ENCODE measurements around the gene PTBP3.

GRCh38 chr9:111586294-111586682, 13.2 kb downstream of the PTGR1 start:
- PRO-cap, 4 experiments, result no peak in any of the 4 experiments
- RAMPAGE, long total RNA, 4 experiments, result no peak in any of the 4 experiments

DNA sequence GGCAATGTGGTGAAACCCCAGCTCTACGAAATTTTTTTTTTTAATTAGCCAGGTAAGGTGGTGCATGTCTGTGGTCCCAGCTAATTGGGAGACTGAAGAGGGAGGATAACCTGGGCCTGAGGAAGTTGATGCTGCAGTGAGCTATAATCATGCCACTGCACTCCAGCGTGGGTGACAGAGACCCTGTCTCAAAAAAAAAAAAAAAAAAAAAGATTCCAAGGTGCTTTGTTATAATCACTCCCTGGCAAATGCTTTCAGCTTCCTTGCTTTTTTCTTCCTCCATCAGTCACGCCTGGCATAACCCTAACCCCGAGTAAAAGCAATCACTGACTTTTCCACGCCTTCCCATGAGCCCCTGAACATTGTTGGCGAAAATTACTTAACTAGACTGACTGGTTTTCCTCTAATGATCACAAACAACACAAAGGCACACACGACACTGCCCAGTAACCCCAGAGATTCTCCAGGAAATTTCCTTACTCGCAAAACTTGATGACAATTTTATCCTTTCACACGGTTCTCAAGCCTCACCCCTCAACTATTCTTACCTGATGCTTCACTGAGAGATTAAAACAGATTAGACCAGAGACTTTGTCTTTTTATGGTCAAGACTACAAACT, 11.3 kb upstream of the PTGR1 start:
- PRO-cap, 4 experiments, result no peak in any of the 4 experiments
- RAMPAGE, long total RNA, 4 experiments, result no peak in any of the 4 experiments

GRCh38 chr9:111613363-111613881, 14.0 kb upstream of the PTGR1 start:
- PRO-cap, 4 experiments, result no peak in any of the 4 experiments
- RAMPAGE, long total RNA, 4 experiments, result no peak in any of the 4 experiments

DNA sequence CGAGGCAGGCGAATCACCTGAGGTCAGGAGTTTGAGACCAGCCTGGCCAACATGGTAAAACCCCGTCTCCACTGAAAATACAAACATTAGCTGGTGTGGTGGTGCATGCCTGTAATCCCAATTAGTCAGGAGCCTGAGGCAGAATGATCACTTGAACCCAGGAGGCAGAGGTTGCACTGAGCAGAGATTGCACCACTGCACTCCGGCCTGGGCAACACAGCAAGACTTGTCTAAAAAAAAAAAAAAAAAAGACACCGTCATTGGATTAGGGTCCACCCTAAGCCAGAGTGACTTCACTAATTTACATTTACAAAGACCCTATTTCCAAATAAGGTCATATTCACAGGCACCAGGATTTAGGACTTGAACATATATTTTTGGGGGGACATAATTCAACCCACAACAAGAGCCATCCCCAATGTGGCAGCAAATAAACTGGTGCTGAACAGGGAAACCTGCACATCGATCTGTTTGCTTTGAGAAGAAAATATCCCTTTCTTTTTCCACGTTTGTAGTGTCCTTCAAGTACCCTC, 3.8 kb upstream of the DNAJC25 start:
- PRO-cap, 4 experiments, result no peak in any of the 4 experiments
- RAMPAGE, long total RNA, 4 experiments, result no peak in any of the 4 experiments

GRCh38 chr9:111662900-111663753, 1.7 kb downstream of the GNG10 start:
- PRO-cap, 4 experiments, result no peak in any of the 4 experiments
- RAMPAGE, long total RNA, 4 experiments, result no peak in any of the 4 experiments

GRCh38 chr9:111760119-111760416, 34.7 kb downstream of the SHOC1 start:
- PRO-cap, 4 experiments, result no peak in any of the 4 experiments
- RAMPAGE, long total RNA, 4 experiments, result no peak in any of the 4 experiments

DNA sequence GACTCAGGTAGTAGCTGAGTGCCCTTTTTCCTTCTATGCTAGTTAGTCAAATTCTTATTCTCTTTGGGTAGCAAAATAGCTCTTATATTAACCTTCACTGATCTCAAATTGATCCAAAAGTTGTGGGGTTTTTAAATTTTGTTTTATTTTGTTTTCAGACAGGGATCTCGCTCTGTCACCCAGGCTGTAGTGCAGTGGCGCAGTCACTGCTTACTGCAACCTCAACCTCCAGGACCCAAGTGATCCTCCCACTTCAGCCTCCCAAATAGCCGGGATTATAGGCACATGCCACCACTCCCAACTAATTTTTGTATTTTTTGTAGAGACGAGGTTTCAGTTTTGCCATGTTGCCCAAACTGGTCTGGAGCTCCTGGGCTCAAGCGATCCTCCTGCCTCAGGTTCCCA, 40.6 kb upstream of the UGCG start:
- PRO-cap, 4 experiments, result no peak in any of the 4 experiments
- RAMPAGE, long total RNA, 4 experiments, result no peak in any of the 4 experiments

- PRO-cap, 4 experiments, result no peak in any of the 4 experiments
- RAMPAGE, long total RNA, 4 experiments, result no peak in any of the 4 experiments
Observed at GRCh38 chr9:111891851-111892333, 4.7 kb upstream of the UGCG start.

DNA sequence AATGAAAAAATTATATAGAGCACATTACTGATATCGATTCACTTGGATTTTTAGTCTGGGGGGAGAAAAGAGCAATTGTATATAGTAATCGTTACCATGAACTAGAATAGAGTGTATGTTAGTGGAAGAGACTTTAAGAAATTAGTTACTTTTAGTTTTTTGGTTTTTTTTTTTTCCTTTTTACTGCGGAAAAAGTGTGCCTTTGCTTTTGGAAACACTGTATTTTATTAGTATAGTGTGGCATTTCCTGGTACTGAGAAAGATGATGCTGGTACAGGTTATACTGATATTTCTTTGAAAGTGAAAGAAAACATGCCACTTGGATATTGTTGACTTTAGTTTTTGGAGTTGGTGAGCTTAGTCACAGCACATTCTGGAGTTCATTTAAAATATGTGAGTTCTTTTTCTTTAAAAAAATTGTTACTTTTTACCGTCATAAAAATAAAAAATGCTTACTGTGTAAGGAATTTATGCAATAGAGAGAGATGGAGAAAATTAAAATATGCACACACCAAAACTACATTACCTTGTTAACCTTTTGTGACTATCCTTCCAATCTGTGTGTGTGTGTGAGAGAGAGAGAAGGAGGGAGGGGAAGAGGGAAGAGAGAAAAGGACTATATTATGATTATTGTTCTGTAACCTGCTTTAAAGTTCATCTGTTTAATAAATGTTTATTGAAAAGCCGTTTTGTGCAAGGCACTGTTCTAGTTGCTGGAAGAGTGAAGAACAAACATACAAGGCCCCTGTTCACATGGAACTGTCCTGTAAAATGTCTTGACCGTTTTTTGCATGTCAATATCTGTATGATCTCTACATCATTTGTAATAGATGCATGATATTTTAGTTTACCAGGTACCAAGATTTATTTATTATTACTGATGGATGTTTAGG, 1.9 kb downstream of the UGCG start:
- PRO-cap, 4 experiments, result peak in 2 of 4 experiments; most common plus-strand start position 338 of the sequence (in 1); most common minus-strand start position 761 of the sequence (in 2)
- RAMPAGE, long total RNA, 4 experiments, result no peak in any of the 4 experiments

DNA sequence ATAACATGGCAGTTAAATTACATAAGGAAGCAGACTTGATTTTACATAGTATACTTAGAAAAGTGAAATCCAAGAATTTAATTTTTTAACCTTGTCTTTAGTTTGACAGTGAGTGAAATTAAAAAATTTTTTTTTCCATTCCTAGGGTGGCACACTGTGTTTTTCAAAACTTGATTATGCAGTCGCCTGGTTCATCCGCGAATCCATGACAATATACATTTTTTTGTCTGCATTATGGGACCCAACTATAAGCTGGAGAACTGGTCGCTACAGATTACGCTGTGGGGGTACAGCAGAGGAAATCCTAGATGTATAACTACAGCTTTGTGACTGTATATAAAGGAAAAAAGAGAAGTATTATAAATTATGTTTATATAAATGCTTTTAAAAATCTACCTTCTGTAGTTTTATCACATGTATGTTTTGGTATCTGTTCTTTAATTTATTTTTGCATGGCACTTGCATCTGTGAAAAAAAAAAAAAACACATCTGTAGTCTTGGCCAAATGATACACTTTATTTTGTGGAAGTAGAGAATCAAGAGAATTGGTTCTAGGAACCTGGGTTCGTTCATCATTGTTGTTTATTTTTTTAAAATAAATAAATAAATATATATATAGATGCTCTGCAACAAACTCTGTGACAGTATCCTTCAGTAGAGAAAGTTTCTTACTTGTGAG, 36.2 kb downstream of the UGCG start:
- PRO-cap, 4 experiments, result no peak in any of the 4 experiments
- RAMPAGE, long total RNA, 4 experiments, result no peak in any of the 4 experiments

DNA sequence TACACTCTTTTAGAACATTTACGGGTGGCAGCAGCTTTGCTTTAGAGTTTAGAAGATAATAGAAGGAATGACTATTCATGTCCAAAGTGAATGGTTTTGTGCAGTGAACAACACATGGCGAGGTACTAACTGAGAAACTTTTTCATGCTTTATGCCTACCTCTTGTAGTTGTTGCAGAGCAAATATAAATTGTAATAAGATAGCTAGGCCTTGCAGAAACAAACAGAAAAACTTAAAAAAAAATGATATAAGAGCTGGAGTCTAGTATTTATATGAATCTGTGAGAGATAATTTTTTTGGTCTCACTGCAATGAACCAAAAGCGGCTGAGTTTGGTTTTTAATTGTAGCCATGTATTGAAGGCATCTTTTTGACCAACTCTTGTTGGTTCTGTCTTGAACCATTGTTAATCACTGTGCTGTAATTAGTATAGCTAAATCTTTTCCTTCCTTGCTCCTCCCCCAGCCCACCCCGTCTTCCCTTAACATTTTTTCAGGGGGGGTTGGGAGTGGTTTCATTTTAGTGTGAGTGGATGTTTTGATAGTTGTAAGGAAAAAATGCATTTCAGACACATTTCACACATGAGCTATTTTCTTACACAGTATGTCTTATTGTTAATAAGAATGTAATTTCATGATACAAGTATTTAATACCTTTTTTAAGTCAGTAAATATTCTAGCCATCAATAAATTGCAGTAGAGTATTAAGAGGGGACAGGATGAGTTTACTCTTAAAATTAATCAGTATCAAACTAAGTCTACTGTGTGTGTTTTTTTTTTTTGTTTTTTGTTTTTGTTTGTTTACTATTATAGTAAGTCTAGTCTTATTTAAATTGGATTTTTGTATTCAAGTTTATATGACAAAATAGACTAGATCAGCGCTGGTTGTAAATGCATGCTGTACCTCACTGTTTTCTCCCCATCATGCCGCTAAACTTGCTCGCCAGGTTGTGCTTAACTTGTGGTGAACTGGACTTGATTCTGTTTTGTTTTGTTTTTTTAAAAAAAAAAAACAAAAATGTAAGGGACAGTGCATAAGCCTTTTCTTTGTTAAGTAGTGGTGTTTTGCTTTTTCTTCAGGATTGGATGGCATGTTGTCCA, 37.1 kb downstream of the UGCG start:
- PRO-cap, 4 experiments, result no peak in any of the 4 experiments
- RAMPAGE, long total RNA, 4 experiments, result no peak in any of the 4 experiments

DNA sequence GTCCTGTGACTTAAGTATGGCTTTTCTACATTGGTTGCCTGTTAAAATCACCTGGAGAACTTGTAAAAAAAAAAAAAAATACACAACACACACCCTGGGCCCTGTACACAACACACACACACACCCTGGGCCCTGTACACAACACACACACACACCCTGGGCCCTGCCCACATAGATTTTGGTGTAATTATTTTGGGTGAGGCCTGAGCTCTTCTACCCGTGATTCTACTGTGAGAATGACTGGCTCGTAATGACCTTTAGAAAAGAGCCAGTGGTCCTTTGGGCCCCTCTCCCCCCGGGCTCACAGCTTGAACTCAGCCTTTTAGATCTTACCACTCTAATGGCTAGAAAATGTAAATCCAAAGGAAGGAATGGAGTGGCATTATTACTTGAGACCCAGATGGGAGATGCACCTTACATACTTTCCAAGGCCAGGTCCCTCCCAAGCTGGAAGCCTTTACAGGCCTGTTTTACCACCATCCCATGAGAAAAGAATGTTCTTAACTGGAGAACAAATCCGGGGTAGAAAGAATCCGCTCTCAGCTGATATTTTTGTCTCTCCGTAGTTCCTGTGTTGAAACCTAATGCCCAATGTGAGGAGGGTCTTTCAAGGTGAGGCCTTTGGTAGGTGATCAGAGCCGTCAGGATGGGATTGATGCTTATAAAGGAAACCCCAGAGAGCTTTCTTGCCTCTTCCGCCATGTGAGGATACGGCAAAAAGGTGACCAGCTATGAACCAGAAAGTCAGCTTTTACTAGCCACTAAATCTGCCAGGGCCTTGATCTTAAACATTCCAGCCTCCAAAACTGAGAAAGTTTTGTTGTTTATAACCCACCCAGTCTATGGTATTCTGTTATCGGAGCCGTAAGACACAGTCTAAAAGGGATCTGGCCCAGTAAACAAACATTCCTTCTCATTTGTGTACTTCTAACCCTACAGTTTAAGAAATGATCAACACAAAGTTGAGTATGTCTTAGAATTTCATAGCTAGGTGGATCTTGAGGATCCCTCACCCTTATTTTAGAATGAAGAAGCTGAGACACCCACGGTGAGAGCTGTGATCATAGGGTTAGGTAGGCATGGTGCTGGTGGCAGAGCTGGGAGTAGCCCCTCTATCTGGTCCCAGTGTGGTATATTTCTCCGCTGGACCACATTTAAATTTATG, 39.3 kb downstream of the UGCG start:
- PRO-cap, 4 experiments, result no peak in any of the 4 experiments
- RAMPAGE, long total RNA, 4 experiments, result no peak in any of the 4 experiments

GRCh38 chr9:112041579-112042386, 133.3 kb downstream of the SUSD1 start:
- PRO-cap, 4 experiments, result no peak in any of the 4 experiments
- RAMPAGE, long total RNA, 4 experiments, result no peak in any of the 4 experiments

- PRO-cap, 4 experiments, result no peak in any of the 4 experiments
- RAMPAGE, long total RNA, 4 experiments, result no peak in any of the 4 experiments
Observed at GRCh38 chr9:112072891-112073275, 102.2 kb downstream of the SUSD1 start.

- PRO-cap, 4 experiments, result no peak in any of the 4 experiments
- RAMPAGE, long total RNA, 4 experiments, result no peak in any of the 4 experiments
Observed at GRCh38 chr9:112175597-112175863, 433 bp upstream of the SUSD1 start.

DNA sequence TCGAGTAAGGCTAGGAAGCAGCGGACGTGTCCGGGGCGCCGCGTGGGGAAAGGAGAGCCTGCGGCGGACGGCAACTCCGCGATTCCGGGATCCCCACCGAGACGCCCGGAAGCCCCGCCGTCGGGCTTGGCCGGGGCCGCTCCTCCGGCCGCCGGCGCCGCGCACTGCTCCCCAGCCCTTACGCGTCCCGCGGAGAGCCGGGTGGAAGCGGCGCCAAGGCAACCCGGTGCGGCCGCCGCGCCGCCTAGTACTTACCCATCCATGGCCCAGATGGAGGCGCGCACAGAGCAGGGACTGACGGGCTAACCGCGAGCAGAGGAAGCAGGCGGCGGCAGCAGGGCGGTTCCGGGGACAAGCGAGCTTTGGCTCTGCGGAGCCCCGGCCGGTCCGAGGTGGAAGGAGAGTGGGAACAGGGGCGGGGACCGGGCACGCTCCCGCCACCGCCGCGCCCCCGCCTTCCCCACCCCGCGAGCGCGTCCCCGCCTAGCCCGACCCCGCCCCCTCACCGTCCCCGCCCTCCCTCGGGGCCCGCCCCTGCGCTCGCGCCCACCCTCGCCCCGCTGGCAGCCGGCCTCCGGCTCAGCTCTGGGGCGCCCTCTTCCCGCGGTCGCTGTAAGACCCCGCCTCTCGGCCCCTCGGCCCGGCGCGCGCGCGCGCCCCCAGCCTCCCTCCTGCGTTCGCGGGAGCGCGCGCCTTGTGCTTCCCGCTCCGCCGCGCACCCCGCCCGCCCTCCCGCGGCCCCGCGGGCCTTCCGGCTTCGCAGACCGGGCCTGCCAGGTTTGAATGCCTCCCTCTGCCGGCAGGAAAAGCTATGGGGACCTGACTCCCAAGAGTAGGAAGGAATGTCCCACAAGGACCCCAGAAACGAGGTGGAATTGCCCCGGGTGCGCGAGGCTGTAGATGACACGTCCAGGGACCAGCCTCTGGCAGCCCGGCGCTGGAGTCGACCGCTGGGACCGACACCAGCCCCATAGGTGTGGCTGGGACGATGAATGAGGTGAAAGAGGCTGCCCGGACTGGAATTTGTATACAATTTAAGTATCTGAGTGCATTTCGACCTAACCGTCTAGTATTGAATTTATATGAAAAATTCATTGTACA, at the start of gene PTBP3:
Gene PTBP3 (minus strand): TSS at position 405 of the 1,101 bp plus-strand sequence.
- PRO-cap, 4 experiments, result peak in 4 of 4 experiments; most common plus-strand start position 861 of the sequence (in 2); most common minus-strand start position 364 of the sequence (in 3)
- RAMPAGE, long total RNA, 4 experiments, result start-site peak on the minus strand in 3 of 4 experiments, centred at positions 373 to 401 of the sequence, 504 to 1,316 reads per replicate

- PRO-cap, 4 experiments, result no peak in any of the 4 experiments
- RAMPAGE, long total RNA, 4 experiments, result no peak in any of the 4 experiments
Observed at GRCh38 chr9:112377212-112377505, 2.7 kb upstream of the HSDL2 start.

GRCh38 chr9:112763777-112764756, 13.5 kb downstream of the SNX30 start:
- PRO-cap, 4 experiments, result no peak in any of the 4 experiments
- RAMPAGE, long total RNA, 4 experiments, result no peak in any of the 4 experiments

GRCh38 chr9:113275891-113276267, 421 bp downstream of the PRPF4 start:
- PRO-cap, 4 experiments, result no peak in any of the 4 experiments
- RAMPAGE, long total RNA, 4 experiments, result no peak in any of the 4 experiments

- PRO-cap, 4 experiments, result no peak in any of the 4 experiments
- RAMPAGE, long total RNA, 4 experiments, result no peak in any of the 4 experiments
Observed at GRCh38 chr9:113346219-113346982, 2.9 kb upstream of the BSPRY start.

Data from spleen (tissue), 7 donors.